Right atrium auricular region (tissue), 2 donors: ENCODE measurements around a stretch of chr16.

GRCh38 chr16:727448-728110, 673 bp downstream of the HAGHL start:
- PRO-cap, result no peak
- RAMPAGE, long total RNA, 2 experiments, result no peak in any of the 2 experiments

GRCh38 chr16:737190-737551, 3.6 kb downstream of the CIAO3 start:
- PRO-cap, result no peak
- RAMPAGE, long total RNA, 2 experiments, result no peak in any of the 2 experiments

- PRO-cap, result unidirectional peak, plus-strand start at chr16:751923
- RAMPAGE, long total RNA, 2 experiments, result no peak in any of the 2 experiments
Measured at GRCh38 chr16:751761-752271, 8.7 kb upstream of the MSLN start.

GRCh38 chr16:769058-769579, 8.6 kb downstream of the MSLN start:
- PRO-cap, result no peak
- RAMPAGE, long total RNA, 2 experiments, result no peak in any of the 2 experiments

DNA sequence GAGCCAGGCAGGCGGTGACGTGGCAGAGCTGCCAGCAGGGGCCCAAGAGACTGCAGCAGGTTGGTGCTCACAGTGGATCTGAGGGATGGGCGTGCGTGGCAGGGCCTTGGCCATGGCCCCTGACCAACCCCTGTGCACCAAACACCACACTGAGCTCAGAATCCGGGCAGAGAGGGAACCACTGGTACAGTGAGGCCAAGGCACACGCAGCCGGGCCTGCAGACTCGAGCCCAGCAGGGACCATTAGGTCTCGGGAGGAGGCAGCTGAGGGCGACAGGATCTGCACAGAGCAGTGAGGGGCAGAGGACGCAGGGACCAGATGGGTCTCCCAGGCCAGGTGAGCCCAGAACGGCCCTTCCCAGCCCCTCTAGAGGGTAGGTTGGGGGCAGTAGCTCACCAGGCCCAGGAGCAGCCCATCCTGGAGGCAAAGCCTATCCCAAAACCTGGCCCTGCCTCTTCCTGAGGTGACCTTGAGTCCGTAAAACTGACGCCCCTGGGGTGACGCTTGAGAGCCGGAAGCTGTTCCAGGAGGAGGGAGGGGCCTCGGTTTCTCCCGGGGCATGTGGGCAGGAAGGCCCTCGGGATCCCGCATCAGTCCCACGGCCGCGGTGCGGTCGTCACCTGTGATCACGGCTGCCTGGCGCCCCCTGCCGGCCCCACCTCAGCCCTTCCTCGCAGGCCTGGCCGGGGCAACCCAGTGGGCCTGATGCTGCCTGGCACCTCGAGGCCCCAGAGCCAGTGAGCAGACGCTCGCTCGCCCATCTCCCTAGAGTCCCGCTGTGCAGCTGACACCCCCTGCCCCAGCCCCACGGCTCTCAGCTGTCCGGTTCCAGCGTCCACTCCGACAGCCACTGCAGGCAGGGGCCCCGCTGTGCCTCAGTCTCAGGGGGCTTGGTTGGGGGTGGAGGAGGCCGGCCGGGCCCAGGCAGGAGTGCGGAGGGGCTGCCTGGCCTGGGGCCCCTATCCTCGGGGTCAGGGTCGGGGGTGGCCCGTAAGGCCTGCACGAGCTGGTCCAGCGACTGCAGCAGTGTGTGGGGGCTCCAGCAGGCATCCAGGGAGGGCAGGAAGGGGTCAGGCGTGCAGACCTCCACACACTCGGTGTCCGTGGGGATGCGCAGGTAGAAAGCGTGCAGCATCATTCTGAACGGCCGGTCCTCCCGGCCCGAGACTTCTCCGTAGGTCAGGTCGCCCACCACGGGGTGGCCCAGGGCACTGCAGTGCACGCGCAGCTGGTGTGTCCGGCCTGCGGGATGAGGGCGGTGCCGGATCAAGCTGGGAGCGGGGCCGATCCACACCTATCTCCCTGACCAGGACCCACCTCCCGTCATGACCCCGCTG, 2.6 kb downstream of the RPUSD1 start:
- PRO-cap, result no peak
- RAMPAGE, long total RNA, 2 experiments, result no peak in any of the 2 experiments

GRCh38 chr16:865172-865656, 64.7 kb upstream of the GNG13 start:
- PRO-cap, result no peak
- RAMPAGE, long total RNA, 2 experiments, result no peak in any of the 2 experiments

DNA sequence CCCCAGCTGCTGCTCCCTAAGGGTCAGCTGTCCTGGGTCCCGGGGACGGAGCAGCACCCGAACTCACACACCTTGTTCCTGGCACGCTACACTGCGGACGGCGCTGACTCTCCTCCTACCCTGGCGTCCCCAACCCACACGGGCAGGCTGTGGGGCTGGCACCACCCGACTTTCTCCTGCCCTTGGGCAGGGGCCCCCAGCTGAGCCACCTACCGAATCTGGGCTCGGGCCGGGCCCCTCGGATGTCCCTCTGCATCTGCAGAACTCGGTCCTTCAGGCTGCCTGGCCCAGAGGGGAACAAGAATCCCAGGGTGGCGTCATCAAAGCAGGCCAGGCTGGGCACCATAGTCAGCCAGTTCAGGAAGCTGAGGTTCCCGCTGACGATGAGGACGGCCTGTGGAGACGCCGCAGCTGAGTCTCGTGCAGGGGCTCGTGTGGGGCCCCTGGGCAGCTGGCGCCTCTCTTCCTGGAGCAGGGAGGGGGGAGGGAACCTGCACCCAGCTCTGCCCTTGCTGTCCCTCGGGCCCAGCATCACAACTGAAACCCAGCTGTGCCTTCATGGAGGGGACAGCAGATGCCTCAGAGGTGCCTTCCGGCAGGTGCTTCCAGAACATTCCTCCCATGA, 70.5 kb upstream of the GNG13 start:
- PRO-cap, result no peak
- RAMPAGE, long total RNA, 2 experiments, result no peak in any of the 2 experiments

DNA sequence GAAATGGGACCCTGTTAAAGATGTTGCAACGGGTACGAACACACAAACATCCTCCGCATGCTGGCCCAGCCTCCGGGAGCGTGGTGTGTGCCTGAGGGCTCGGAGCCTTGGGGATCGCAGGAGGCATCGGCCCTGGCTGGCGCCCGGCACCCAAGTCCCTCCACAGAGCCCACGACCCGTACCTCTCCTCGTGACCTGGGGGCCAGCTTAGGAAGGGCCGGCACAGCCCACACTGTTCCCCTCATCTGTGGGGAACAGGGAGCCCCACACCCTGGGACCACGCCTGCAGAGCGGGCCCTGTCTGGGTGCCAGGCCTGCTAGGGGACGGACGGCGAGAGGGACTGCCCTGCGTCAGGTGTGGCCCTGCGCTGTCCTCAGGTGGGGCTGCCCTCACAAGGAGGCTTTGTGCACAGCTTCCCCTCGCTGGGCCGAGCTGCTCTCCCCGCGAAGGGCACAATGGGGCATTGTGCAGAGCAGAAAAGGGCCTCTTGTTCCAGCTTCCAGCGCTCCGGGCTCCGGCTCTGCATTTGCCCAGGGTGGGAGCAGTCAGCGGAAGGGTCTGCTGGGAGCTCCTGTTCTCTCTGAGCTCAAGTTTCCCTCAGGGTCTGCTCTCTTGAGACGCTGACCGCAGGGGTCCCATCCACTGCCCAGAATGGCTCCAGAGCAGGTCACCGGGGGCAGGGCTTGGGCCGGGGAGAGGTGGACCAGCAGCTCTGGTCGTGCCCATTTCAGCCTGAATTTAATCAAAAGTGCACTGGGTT, 1.7 kb upstream of the LMF1 start:
- PRO-cap, result unidirectional peak, plus-strand start at position 524 of the sequence
- RAMPAGE, long total RNA, 2 experiments, result no peak in any of the 2 experiments

DNA sequence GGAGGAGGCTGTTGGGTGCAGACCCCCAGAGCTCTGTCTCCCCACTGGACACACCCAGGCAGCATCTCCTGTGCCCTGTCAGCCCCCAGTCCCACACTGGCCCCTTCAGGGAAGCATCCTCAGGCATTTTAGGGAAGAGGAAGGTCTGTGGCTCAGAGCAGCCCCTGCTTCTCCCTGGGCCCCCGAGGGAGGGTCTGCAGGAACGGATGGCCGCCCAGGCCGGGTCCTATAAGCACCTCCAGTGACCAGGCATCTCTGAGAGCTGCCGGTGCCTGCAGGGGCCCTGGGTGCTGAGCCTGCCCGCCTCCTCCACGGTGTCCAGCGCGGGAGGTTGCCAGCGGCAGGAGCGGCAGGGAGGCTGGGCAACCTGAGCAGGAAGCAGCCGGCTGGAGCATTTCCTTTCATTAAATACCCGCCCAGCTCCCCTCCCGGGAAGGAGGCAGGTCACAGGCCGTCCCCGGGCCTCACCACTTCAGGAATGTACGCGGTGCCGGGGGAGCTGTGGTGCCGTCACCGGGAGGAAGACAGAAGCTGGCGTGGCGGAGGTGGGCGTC, 15.7 kb downstream of the SOX8 start:
- PRO-cap, result unidirectional peak, plus-strand start at position 470 of the sequence
- RAMPAGE, long total RNA, 2 experiments, result no peak in any of the 2 experiments

DNA sequence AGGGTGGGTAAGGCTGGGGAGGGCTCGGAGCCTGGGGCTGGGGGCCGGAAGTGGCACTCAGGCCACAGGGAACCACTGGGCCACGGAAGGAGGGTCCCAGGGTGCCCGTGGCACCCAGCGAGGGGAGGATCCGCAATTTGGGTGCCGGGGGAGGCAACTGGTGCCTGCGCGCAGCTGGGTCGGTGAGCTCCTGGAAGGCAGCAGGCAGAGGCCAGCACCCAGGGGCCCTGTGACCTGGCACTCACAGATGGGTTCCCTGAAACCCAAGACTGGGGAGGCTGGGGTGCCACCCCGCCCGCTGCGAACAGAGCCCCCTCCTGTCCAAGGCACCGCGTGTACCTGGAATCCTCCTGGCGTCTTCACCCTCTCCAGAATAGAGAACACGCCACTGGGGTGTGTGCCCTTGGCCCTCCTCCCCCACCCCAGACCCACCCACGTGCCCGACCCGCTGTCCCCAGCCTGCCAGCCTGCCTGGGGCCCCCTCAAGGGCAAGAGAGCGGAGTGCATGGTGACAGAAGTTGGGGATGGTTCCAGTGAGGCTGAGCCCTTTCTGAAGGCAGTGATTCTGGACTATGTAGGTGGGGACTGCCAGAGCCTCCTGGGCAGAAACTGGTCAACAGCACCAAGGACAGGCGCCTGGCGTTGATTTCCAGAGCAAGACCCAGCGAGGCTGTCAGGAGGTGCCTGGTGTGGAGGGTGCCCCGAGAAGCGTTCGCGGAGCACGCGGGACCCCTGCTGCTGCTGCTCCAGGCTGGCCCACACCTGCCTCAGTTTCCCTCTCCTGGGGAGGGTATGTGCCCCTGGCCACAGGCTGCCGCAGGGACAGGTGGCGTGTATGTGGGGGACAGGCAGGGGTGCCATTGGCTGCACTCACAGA, 918 bp downstream of the SSTR5 start:
- PRO-cap, result bidirectional peak, plus-strand start at position 554 of the sequence, minus-strand start at position 375 of the sequence
- RAMPAGE, long total RNA, 2 experiments, result start-site peak on the minus strand in 1 of 2 experiments, centred at position 372 of the sequence, 85 reads per replicate

DNA sequence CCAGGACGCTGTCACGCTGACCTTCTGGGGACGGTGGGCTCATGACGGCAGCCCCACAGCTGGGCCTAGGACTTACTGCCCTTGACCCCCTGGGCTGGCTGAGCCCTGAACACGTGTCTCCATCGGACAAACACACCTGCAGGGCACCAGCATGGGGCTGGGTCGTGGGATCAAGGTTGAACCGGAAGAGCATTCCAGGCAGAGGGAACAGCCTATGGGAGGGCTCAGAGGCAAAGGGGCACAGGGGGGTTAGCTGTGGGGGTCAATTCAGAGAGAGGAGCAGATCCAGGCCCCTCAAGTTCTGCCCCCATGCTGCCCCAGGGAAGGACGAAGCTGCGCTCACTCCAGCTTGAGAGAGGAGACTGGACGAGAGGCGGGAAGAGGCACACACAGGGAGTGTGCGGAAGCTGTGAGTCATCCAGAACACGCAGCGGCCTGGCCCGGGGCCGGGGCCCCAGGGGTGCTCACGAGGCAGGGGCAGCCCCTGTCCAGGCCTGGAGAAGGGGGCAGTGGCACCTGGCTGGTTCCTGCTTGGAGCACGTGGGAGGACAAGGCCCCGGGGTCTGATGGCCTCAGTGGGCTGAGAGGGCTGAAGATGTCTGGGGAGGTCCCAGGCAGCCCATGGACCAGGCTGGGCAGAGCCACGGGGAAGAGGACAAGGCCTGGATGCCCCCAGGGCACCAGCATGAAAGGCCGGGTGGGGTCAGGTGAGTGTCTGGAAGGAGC, 9.9 kb downstream of the SSTR5 start:
- PRO-cap, result no peak
- RAMPAGE, long total RNA, 2 experiments, result no peak in any of the 2 experiments

- PRO-cap, result unidirectional peak, minus-strand start at chr16:1157535
- RAMPAGE, long total RNA, 2 experiments, result no peak in any of the 2 experiments
Measured at GRCh38 chr16:1157190-1157914, 4.4 kb downstream of the CACNA1H start.

GRCh38 chr16:1172762-1173078, 19.8 kb downstream of the CACNA1H start:
- PRO-cap, result no peak
- RAMPAGE, long total RNA, 2 experiments, result no peak in any of the 2 experiments

DNA sequence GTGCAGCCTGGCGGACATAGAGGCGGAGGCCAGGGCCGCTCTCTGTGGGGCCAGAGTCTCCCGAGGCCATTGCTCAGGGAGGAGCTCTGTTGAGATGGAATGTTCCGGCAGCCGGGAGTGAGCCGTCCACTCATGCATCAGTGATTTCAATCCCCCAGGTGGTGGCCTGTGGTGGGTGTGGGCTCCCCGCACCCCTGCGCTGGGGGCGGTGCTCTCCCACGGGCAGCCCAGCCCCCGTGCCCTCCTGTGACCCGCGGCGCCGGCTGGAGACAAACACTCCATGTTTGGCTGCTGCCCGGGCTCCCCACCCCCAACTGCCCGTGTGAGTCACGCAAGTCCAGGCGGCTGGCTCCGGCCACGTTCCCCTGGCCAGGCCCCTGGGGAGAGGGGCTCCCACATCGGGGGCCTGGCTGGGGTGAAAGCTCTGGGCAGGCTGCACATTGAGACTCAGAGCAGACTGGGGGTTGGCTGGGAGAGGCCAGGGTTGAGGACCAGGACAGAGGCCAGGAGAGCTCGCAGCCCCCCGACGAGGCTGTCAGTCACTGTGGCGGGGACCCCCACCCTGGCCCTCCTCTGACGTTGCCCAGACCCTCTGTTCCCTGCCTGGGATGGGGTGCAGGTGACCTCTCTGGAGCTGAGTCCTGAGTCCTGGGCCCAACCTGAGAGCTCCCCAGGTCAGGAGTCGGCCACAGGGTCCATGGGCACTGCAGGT, 29.5 kb downstream of the CACNA1H start:
- PRO-cap, result bidirectional peak, plus-strand start at position 455 of the sequence, minus-strand start at position 152 of the sequence
- RAMPAGE, long total RNA, 2 experiments, result no peak in any of the 2 experiments

DNA sequence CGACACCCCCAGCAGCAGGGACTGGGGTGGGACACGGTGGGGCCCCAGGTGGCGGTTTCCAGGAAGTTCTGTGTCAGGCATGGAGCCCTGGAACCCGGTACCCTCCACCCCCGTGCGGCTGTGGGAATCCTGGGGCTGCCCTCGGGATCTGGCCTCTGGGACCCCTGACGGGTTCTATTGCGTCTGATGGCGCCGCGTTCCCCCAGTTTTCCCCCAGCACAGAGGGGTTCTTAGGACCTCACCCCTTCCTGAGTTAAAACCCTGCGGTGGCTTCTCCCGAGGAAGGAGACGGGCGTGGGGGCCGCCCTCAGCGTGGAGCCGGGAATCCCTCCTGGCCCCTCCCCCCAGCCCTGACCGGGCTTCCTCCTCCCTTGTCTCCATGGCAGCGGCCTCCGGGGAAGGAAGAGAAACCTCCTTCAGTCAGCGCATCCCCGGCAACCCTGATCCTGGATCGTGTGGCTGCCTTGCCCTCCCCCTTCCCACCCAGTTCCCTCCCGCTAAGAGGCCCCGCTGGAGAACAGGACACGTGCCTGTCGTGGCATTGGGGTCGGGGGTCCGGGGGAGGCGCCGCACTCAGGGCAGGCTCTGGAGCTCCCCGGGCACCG, 30.3 kb downstream of the CACNA1H start:
- PRO-cap, result no peak
- RAMPAGE, long total RNA, 2 experiments, result no peak in any of the 2 experiments

DNA sequence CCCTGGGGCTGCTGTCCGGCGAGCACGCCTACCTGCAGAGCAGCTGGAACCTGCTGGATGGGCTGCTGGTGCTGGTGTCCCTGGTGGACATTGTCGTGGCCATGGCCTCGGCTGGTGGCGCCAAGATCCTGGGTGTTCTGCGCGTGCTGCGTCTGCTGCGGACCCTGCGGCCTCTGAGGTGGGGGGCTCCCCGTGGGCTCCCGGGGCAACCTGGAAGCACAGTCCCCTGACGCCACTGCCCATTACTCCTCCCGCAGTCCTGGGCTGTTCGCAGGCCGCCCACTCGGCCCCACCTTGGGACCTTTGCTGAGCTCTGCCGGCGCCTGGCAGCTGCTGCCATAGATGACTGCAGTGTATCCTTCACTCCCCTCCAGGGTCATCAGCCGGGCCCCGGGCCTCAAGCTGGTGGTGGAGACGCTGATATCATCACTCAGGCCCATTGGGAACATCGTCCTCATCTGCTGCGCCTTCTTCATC, 14.2 kb downstream of the TPSG1 start:
- PRO-cap, result no peak
- RAMPAGE, long total RNA, 2 experiments, result no peak in any of the 2 experiments

GRCh38 chr16:1221646-1221975, 3.5 kb downstream of the TPSG1 start:
- PRO-cap, result no peak
- RAMPAGE, long total RNA, 2 experiments, result no peak in any of the 2 experiments

DNA sequence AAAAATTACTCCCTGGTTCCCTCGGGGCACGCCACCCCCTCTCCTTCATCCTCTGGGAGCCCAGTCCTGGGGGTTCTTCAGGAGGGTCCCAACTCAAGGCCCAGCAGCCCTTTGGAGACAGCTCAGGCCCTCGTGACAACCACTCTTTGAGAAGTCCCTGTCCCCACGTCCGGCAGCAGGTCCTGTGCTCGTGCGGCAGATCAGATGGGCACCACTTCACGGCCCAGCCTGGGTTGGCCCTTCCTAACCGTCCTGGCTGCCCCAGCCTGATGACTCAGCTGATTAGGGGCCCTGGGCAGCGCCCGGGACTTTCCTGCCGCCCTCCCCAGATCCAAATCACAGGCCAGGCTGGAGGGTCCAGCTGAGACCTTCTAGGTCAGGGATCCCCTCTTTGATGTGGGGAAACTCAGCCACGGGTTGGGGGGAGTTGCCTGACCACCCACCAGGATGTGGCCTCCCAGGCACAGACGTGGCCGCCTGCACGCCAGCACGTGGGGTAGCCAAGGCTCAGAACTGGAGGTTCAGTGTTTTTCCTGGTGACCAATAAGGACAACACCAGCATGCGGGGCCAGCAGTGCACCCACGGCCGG, 619 bp upstream of the TPSG1 start:
- PRO-cap, result no peak
- RAMPAGE, long total RNA, 2 experiments, result no peak in any of the 2 experiments

DNA sequence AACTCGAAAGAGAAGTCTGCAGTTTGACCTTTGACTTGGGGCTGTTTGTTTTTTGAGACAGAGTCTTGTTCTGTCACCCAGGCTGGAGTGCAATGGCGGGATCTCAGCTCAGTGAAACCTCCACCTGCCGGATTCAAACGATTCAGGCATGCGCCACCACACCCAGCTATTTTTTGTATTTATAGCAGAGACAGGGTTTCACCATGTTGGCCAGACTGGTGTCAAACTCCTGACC, 18.5 kb upstream of the UBE2I start:
- PRO-cap, result no peak
- RAMPAGE, long total RNA, 2 experiments, result no peak in any of the 2 experiments

GRCh38 chr16:1317228-1318313, 8.1 kb downstream of the UBE2I start:
- PRO-cap, result no peak
- RAMPAGE, long total RNA, 2 experiments, result no peak in any of the 2 experiments